Right lobe of liver (tissue), 4 donors: ENCODE measurements around the gene CISD2.

DNA sequence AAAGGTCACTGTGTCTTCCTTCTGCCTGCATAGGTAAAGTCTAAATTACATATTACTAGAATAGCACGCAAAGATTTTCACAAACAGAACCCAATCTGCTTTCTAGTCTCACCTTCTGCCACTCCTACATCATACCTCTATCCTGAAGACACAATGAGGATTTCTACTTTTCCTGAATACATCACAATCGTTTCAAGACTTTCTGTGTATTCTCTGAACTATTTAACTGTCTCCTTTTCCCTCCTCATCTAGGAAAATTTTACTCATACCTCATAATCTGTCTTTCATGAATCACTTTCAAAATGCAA lies 116.7 kb downstream of the PPP3CA start:
- PRO-cap, 4 experiments, result no peak in any of the 4 experiments
- RAMPAGE, long total RNA, 2 experiments, result no peak in any of the 2 experiments

DNA sequence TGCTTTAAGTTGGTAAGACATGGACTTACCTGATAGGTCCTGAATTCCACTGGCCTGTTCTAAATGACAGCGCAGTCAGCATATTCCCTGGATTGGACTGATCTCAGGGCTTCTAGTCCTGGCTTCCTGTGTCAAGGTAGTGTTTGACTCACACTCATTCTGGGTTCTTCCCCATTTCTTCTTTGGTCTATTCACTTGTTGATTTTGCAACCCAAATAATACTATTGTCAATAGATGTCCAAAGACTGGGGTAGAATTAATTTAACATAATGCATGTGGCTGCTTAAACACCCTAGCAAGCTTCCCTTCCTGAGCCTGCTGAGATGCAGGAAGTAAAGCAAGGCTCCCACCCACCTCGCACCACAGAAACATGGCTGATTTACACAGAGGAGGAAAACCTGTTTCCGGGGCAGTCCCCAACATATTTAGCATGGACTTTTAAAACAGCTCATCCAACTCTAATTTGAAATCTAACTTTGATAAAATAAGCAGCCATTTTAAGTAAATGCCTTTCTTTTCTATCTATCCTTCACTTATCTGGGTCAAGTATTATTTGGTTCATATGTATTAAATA lies 64.8 kb downstream of the PPP3CA start:
- PRO-cap, 4 experiments, result no peak in any of the 4 experiments
- RAMPAGE, long total RNA, 2 experiments, result no peak in any of the 2 experiments

- PRO-cap, 4 experiments, result no peak in any of the 4 experiments
- RAMPAGE, long total RNA, 2 experiments, result no peak in any of the 2 experiments
Observed at GRCh38 chr4:102439885-102440266, 61.3 kb upstream of the NFKB1 start.

- PRO-cap, 4 experiments, result peak in 4 of 4 experiments; most common plus-strand start chr4:102442461 (in 4); most common minus-strand start chr4:102442355 (in 3)
- RAMPAGE, long total RNA, 2 experiments, result no peak in any of the 2 experiments
Observed at GRCh38 chr4:102442138-102442551, 59.0 kb upstream of the NFKB1 start.

- PRO-cap, 4 experiments, result no peak in any of the 4 experiments
- RAMPAGE, long total RNA, 2 experiments, result start-site peak on the plus strand in 1 of 2 experiments, at chr4:102597002-102597964 at its widest, 22 reads per replicate
Observed at GRCh38 chr4:102597317-102597789, 96.2 kb downstream of the NFKB1 start.

- PRO-cap, 4 experiments, result no peak in any of the 4 experiments
- RAMPAGE, long total RNA, 2 experiments, result no peak in any of the 2 experiments
Observed at GRCh38 chr4:102701872-102702755, 58.7 kb downstream of the MANBA start.

- PRO-cap, 4 experiments, result peak in 3 of 4 experiments; most common plus-strand start chr4:102757936 (in 3); most common minus-strand start chr4:102757744 (in 2)
- RAMPAGE, long total RNA, 2 experiments, result no peak in any of the 2 experiments
Observed at GRCh38 chr4:102757398-102758427, 3.1 kb downstream of the MANBA start.

- PRO-cap, 4 experiments, result no peak in any of the 4 experiments
- RAMPAGE, long total RNA, 2 experiments, result no peak in any of the 2 experiments
Observed at GRCh38 chr4:102785801-102786258, 25.1 kb upstream of the MANBA start.

DNA sequence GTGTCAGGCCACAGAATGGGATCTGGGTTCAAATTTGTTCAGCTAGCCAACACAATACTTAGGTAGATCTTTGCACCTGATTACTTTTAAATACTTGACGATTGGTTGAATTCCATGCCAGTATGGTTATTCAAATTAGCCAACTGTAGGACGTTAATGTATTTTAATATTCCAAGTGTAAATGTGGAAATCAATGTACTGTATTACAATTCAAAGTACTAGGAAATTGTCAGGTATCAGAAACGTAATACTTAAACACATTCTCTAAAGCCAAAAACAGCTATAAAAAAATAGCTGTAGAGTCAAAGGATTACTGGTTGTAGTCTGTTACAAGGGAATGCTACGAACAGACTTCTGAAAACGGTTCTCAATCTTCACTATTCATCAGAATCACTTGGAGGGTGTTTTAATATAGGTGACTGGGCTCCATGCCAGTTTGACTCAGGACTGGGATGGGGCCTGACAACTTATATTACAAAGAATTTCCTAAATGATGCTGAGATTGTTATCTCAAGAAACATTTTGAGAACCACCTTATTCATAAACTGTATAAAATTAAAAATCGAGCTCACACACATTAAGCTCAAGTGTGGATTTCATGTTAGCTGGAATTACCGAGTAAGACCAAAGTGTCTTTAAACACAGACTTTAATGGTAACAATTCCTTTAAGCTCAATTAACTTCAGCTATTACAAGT lies 33.1 kb upstream of the MANBA start:
- PRO-cap, 4 experiments, result no peak in any of the 4 experiments
- RAMPAGE, long total RNA, 2 experiments, result no peak in any of the 2 experiments

- PRO-cap, 4 experiments, result no peak in any of the 4 experiments
- RAMPAGE, long total RNA, 2 experiments, result no peak in any of the 2 experiments
Observed at GRCh38 chr4:102795032-102796086, 32.0 kb downstream of the UBE2D3 start.

- PRO-cap, 4 experiments, result no peak in any of the 4 experiments
- RAMPAGE, long total RNA, 2 experiments, result no peak in any of the 2 experiments
Observed at GRCh38 chr4:102817485-102817965, 9.8 kb downstream of the UBE2D3 start.

GRCh38 chr4:102828217-102828413 lies 764 bp upstream of the UBE2D3 start:
- PRO-cap, 4 experiments, result peak in 3 of 4 experiments; most common plus-strand start chr4:102828299 (in 3)
- RAMPAGE, long total RNA, 2 experiments, result start-site peak on the plus strand in 1 of 2 experiments, at chr4:102828276-102828339 at its widest, 21 reads per replicate

- PRO-cap, 4 experiments, result peak in 4 of 4 experiments; most common plus-strand start chr4:102869041 (in 4); most common minus-strand start chr4:102869228 (in 4)
- RAMPAGE, long total RNA, 2 experiments, result start-site peak on the plus strand in 2 of 2 experiments, at chr4:102868973-102869063 at its widest, 561 to 1,574 reads per replicate
Observed at GRCh38 chr4:102868935-102869860, at the start of gene CISD2. CISD2 (plus strand) TSS chr4:102868992.

DNA sequence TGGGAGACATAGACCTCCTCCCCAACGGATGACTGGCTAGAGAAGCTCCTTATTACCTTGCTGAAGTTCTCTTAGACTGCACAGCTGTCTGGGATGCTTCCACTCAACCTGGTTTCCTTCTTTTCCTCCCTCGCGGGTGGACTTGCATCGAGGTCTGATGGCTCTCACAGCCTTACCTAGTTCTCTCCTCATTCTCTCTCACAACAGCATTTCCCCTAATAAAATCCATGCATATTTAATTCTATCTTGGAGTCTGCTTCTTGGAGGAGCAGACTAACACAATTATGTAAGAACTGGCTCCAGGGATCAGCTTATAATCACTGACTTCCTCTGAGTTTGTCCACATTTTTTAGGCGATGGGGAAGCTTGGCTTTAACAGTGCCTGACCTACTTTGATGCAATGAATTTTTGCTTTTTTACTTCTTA lies 1.0 kb downstream of the BDH2 start:
- PRO-cap, 4 experiments, result peak in 1 of 4 experiments; most common plus-strand start position 345 of the sequence (in 1); most common minus-strand start position 319 of the sequence (in 1)
- RAMPAGE, long total RNA, 2 experiments, result no peak in any of the 2 experiments

GRCh38 chr4:103946787-103947170 lies 227.0 kb upstream of the TACR3 start:
- PRO-cap, 4 experiments, result no peak in any of the 4 experiments
- RAMPAGE, long total RNA, 2 experiments, result no peak in any of the 2 experiments

- PRO-cap, 4 experiments, result no peak in any of the 4 experiments
- RAMPAGE, long total RNA, 2 experiments, result no peak in any of the 2 experiments
Observed at GRCh38 chr4:105014367-105014655, 132.4 kb upstream of the TET2 start.

GRCh38 chr4:105174220-105175074 lies 27.8 kb downstream of the TET2 start:
- PRO-cap, 4 experiments, result no peak in any of the 4 experiments
- RAMPAGE, long total RNA, 2 experiments, result no peak in any of the 2 experiments

GRCh38 chr4:105569913-105570168 lies 17.4 kb downstream of the ARHGEF38 start:
- PRO-cap, 4 experiments, result peak in 1 of 4 experiments; most common plus-strand start chr4:105570047 (in 1)
- RAMPAGE, long total RNA, 2 experiments, result no peak in any of the 2 experiments

DNA sequence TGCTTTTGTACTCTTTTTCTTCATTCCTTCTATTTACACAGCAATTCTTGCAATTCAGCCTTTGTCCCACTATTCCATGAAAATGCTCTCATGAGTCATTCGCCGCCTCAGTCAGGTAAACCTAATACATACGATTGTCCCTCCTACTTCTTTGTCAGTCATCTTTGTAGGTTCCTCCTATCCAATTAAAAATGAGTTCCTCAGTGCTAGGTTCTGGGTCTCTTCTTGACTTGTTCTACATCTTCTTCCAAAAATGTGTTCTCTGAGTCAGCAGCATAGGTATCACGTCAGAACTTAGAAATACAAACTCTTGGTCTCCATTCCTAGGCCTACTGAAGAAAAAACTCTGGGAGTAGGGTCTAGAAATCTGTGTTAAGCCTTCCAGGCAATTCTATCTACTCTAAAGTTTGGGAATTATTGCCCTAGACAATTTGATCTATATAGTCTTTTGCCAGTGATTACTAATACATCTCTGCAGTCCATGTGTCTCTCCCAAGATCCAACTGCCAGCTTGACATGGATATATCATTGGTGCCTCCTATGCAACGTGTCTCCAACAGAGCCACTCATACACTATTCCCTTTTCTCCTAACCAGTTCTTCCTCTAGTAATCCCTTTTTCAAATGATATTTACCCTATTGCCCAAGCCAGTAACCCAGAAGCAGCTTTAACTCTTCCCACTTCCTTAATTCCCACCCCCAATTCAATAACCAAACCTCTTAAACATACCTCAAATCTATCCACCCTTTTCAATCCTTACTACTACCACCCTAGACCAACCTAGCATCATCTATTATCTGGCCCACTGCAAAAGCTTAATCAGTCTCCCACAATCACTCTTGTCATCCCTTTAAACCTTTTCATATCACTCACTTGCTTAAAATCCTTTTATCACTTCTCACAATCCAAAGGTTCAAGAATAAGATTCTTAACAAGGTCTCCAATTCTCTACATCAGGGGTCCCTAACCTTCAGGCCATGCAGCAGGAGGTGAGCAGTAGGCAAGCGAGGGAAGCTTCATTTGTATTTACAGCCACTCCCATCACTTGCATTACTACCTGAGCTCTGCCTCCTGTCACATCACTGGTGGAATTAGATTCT lies 4.0 kb downstream of the INTS12 start:
- PRO-cap, 4 experiments, result no peak in any of the 4 experiments
- RAMPAGE, long total RNA, 2 experiments, result no peak in any of the 2 experiments

DNA sequence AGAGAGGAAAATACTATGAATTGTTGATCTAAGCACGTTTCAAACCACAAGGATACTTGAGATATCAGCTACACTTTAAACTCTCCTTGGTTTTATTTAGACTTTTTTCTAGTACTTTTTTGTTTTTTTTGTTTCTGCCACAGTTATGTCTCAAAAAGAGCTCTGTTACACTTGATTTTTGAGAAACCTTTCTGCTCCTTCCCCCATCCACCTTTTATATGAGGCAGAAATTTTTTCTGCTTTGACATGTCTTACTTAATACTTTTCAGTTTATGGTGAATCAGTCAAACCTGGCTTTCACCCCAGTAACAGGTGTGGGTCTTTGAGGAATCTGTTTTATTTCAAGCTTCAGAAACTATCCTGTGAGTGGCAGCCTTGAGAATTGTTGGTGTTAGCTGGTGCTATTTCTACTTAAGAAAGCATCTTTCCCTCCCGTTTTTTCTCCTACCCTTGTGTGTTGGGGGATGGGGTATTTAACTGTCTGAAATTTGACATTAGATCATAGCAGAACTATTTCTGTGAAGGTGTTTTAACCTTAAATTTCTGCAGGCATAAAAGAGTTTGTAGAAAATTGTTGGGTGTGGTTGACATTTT lies 2.1 kb downstream of the NPNT start:
- PRO-cap, 4 experiments, result no peak in any of the 4 experiments
- RAMPAGE, long total RNA, 2 experiments, result no peak in any of the 2 experiments